Measurements from ENCODE around the gene LGI1.

DNA sequence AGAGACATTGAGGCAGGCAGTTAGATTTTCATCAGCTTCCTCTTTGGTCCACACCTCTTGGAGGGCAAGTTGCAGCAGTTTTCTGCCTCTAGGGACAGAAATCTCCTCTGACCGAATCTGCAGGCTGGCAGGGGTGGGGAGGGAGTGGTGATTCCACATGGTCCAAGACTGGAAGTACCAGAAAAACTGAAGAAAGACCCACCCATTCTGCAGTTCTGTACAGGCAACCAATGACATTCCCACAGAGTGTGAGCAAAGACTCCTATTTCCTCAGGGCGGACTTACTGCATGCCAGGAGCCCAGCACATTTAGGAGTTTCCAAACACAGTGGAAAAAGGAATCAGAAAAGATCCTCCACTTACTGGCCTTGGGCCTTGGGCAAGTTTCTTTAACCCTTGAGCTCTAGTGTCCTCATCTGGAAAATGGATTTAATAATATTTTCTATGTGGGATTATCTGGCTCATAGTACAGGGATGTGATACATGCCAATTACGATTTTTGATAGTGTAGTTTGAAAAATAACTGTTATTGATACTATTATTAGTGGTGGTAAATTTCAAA lies 28.8 kb downstream of the FGFBP3 start:
- RRBS: no CpG with 5 or more reads among the region's 3 CpGs

DNA sequence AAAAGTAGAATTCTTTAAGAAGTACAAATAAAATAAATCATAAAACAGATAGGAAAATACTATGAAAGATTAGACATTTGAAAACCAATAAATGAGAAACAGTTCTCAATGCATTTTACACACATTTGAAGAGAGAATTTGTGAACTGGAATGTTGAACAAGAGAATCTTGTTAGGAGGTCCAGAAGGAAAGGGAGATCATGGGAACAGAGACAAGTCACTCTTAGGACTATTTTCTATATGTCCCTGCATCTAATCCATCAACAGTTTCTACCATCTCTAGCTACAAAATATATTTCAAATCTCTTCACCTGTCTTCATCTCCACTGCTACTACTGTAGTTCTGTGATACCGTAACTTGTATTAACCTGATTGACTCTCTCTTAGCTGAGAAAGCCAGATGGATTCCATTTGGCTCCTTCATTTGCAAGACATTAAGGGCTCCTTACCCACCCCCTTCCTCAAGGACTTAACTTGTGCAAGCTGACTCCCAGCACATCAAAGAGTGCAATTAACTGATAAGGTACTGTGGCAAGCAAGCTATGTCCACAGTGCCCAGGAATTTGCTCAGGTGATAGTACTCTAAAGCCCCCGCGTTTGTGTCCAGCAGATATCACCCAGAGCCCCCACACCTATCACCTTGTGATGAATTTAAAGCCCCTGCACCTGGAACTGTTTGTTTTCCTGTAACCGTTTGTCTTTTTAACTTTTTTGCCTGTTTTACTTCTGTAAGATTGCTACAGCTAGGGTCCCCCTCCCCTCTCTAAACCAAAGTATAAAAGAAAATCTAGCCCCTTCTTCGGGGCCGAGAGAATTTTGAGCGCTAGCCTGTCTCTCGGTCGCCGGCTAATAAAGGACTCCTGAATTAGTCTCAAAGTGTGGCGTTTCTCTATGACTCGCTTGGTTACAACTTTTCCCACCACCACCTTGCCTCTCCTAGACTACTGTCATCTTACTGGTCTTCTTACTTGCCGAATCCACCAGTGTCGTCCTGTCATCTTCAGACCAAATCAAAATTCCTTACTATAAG lies 109.5 kb downstream of the BTAF1 start:
- RRBS: no CpG with 5 or more reads among the region's 14 CpGs

GRCh38 chr10:92087763-92088361 lies 164.3 kb downstream of the BTAF1 start:
- RRBS: no CpG with 5 or more reads among the region's 7 CpGs

DNA sequence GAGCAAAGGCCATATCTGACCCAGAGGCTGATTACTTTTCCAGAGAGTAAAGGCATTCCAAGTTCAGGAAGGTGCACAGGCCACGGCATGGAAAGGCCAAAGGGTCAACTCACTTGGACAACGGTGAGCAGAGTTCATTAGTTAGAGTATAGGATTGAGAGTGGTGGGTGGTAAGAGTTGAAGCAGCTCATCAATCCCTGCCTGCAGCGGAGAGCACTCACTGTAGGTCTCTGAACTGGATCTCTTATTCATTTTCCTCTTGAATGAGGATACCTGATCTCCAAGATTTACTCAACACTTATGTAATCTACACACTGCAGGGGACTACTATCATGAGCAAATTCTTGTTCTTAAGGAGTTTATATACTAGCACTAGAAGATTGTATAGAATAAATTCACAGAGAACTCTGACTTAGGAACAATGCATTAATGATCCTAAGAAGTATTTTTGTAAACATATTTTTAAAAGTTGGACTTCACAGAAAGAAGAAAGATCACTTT lies 168.6 kb downstream of the CPEB3 start:
- RRBS: no CpG with 5 or more reads among the region's 3 CpGs

- RRBS: no CpG with 5 or more reads among the region's 3 CpGs
These were observed 116.8 kb downstream of the MARCHF5 start for GRCh38 chr10:92407809-92408154.

DNA sequence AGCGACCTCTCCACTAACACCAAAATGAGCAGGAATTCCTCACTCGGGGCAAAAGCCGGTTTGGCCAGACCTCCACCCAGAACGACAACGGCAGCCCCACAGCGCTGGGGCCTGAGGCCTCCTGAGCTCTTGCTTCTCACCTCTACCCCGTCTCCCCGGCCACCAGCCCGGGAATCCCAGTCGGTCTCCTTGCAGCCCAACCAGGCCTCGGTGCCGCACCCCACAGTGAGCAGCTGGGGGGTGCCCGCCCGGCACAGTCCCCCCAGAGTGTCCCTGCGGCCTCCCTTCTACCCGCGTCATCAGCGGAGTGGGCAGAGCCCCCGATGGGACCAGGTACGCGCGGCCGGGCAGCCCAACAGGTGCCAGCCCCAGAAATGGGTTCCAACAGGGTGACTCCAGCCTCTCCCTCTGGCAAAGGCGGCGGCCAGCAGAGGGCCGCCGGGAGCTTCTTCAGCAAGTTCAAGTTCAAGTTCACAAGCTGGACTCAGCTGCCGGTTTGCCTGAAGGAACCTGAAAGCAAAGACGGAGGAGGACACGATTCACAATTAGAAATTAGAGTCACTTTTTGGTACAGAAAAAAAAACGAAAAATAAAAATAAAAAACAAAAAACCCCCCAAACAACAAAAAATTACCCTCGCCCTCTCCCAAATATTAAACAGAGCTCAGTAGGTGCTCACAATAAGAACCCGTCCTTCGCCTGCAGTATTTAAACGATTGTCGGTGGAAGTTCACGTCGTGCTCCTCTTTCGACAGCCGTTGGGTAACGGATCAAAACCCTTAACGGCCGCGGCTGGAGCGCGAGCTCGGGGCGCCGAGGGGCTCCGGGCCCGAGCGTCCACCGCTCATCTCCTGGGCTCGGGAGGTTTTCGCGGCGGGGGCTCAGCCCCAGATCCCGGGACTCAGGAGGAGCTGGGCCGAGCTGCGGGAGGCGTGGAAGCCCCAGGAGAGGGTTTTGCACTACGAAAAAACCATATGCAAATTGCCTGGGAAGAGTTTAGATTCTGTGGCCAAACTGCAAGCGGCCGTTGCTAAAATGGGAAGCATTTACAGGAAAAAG lies 129.2 kb downstream of the MARCHF5 start:
- RRBS: 20% methylated on average over 26 of the region's 64 CpGs

DNA sequence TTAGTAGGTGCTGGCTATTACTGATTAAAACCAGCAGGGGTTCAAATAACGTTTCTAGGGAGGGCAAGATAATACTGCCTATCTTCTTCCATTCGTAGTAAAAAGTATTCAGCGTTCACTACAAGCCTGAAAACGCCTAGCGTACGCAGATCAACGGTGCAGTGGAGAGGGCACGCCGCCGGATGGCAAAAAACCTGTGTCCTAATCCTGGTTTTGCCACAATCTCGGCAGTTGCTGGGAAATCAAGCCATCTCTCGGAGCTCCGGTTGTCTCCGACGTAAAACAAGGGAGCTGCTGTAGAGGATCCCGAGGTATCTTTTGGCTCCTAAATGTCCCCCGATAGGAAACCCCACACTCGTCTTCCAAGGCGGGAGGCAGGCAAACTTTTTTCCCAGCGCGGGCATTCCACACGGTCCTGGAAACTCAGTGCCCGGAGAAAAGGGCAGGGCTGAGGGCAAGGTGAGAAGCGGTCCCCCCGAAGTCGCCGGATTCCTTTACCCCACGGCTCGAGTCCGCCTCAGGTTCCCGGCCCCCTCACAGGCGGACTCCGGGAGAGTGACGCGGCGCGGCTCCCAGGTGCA lies 779 bp downstream of the IDE start:
- RRBS: 1% methylated on average over 16 of the region's 37 CpGs

GRCh38 chr10:92591132-92592015 lies 1.6 kb upstream of the KIF11 start:
- RRBS: under 1% methylated on average over 9 of the region's 46 CpGs

DNA sequence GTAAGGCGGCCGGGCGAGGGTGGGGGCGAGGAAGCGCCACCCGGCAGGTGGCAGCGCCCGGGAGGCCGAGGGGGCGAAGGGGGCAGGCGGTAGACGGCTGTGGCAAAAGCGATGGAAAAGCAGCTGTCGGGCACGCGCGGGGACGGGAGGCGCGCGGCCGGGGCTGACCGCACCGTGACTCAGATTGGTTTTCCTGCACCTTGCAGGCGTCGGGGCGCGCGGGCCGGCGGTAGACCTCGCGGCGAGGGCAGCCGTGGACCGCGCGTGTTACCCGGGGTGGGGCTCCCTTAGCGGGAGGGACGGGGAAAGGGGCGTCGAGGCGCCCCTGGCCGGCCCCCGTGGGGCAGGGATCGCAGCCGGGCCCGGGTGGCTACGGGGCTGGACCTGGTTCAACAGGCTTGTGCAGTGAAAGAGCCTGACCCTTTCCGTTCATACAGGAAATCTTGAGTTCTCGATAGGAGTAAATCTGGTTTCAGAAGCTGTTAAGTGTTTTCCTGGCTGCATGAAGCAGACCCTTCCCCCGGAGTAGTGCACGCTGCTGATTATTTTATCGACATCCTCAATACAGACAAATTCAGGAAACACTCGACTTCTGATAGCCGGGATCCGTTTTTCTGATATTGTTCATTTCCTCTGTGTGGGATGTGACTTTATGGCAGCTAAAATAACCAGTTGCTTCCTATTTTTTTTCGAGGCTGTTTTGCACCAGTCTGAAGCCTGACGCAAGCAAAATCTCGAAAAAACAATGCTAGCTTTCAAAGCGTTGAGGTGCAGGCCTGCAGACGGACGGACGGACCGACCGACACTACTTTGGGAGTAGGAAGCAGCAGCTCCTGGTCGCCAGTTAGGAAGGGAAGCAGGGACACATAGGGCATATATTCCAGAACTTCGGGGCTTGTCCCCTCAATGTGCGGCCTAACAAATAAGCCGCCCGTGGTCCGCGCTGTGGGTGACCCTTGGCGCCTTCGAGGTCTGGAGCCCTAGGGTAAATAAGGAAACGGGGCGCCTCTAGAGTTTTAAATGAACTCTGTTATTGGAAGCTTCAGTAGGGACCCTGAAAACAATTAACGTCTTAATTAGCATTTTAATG lies 938 bp downstream of the HHEX start:
- RRBS: 11% methylated on average over 43 of the region's 79 CpGs

GRCh38 chr10:92691438-92692049 lies 1.8 kb downstream of the HHEX start:
- RRBS: 47% methylated on average over 13 of the region's 39 CpGs

DNA sequence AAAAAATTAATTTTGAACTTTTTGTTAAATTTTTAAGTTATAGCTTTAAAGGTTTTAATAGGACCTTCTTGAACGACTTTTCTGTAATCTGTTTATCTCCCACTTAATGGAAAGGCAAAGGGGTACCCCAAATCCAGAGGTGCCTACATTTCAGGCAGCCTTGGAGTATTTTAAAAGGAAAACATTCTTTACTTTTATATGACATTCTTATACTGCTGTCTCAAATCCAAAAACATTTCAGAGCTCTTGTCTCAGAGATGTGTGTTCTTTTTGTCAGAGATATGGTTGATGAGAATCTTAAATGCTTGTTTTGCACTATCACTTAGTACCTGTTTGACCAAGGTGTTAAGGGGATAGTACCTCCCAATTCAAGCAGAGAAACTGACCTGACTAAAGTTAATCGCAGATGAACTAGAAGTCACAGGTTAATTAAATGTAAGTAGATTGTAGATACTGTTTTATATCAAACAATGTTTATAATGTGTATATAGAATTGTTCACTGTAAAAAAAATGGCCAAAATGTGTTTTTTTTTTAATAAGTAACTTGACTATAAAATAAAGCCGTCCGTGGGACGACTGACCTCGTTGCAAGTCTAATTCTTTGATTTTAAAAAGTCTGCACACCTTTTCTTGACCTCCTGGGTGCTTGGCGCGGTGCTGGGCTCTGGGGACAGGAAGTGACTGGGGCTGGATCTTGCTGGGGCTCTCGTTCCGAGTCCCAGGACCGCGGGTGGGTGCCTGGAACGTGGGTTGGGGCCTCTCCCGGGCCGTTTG lies 5.5 kb downstream of the HHEX start:
- RRBS: no CpG with 5 or more reads among the region's 15 CpGs

GRCh38 chr10:93462972-93463483 lies 19.1 kb downstream of the MYOF start:
- RRBS: no CpG with 5 or more reads among the region's 12 CpGs

DNA sequence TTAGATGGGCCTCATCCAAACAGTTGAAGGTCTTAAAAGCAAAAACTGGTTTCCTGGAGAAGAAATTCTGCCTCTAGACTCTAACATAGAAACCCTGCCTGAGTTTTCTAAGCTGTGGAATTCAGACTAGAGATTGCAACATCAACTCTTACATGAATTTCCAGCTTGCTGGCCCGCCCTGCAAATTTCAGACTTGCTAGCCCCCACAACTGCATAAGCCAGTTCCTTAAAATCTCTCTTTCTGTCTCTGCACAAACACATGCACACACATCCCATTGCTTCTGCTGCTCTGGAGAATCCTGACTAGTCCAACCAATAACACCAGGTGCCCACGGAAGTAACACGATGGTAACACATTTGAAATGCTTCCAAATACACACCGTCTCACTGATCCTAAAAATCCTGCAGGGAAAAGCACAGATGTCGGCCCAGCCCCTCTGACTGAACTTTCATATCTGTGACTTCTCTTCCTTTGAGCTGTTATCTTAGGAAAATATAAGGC lies 18.0 kb downstream of the MYOF start:
- RRBS: no CpG with 5 or more reads among the region's 5 CpGs

- RRBS: no CpG with 5 or more reads among the region's 7 CpGs
These were observed 8.0 kb downstream of the MYOF start for GRCh38 chr10:93473920-93474773.

DNA sequence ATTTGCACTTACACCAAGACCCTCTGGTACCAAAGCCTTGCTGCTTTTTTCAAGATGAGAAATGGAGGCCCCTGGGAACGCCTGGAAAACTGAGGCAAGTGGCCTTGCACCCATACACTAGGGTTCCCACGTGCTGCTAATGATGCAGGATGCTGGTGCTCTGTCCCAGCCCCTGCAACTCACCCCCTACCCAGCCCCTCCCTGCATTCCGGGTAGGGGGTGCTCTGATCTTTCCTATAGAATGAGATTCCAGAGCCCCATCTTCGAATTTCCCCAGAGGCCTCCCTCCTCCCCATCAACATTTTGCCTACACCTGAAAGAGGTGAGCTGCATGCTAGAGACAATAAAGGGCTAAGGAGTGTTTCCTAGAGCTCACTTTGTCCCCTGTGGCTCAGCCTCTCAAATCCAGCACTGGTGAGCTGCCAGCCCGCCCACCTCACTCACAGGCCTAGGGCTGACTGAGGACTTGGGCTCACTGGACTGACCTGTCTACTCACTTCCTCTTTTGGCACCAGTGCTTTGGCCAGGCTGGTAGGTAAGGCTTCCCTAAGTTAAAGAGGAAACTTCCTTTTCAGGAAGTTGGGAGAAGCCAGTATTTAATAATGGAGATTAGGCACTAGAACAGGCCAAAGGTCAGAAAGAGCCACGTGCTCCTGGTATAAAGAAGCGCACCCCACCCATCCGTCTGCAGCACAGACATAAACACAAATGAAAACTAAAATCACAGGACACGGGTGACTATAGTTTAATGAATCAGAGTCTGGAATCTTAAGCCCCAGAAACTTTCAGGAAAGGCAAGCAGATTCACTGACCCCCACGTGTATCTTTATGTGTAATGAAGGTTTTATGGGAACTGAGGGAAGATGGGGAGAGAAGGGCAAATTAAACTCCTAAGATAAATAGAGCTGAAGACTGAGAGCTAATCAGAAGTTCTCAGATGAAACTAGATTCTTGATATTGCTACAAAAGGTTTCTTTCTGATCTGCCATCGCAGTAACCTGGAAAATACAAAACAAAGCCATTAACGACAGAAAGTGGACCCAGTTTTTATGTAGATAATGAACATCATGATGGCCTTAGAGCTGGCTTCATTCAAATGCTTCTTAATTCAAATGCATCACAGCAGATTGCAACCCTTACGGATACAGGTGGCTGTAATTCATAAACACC lies 9.5 kb downstream of the RBP4 start:
- RRBS: no CpG with 5 or more reads among the region's 13 CpGs

- RRBS: no CpG with 5 or more reads among the region's 17 CpGs
These were observed 801 bp upstream of the RBP4 start for GRCh38 chr10:93601663-93602409.

DNA sequence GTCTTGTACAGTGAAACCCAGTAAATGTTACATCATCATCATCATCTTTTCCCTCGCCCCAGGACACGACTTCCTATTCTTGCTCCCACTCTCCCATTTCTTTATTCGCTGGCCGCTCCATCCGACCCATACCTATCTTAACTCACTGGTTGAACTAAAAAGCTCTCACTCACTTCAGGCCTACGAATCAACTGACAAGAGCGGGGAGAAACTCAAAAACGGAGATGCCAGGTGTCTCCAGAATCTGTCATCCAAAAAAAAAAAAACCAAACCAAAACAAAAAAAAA lies 448 bp downstream of the FRA10AC1 start:
- RRBS: no CpG with 5 or more reads among the region's 8 CpGs

GRCh38 chr10:93757516-93758105 lies at the start of gene LGI1:
Gene LGI1 (plus strand): TSS chr10:93757936.
- RRBS: no CpG with 5 or more reads among the region's 11 CpGs

DNA sequence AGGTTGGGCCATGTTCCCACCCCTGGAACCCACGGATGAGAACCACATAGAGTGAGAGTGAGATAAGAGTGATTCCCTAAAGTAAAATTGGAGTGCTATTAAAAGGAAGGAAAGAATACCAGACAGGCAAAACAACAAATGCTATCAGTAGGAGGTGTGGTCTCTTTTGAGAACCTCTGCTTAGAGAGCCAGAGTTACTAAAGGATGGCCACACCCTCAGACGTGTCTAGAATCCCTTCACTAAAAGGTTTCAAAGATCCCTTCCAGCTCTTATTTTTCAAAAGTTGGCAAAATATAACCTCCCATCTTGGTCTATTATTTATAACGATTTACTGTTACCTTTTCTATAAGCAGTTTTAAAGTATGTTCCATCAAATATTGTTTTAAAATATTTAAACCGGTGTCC lies 49.3 kb downstream of the LGI1 start:
- RRBS: no CpG with 5 or more reads among the region's 4 CpGs

- RRBS: no CpG with 5 or more reads among the region's 11 CpGs
These were observed 46.6 kb upstream of the PLCE1 start for GRCh38 chr10:93947051-93947610.

Data from zone of skin (tissue), 1 donor.